ENCODE data around the genes HMCES, RHO and PLXND1.

DNA sequence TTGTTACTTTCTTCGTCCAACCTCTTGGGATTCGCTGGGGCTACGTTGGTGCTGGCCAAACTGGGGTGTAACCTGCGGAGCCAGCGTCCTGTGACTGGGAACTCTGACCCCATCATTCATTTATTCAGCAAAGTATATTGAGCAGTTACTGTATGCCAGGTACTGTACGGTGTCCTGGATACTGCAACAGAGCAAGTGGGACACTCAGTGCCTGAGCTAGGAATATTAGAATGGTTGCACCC lies 551 bp downstream of the COPG1 start:
- PRO-cap, result no peak
- RAMPAGE, long total RNA, 2 experiments, result no peak in any of the 2 experiments

DNA sequence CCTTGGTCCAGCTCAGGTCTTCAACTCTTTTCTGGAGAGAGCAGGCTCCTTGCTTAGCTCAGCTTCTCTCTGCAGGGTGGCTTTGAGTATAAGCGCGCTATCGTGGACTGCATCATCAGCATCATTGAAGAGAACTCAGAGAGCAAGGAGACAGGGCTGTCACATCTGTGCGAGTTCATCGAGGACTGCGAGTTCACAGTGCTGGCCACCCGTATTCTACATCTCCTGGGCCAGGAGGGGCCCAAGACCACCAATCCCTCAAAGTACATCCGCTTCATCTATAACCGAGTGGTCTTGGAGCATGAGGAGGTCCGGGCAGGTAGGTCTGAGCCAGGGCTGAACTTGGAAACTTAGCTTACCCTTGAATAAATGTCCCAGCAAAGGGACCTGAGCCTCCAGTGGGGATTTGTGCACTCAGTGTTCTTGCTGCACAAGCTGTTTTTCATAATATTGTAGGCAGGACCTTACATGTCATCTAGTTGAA lies 13.2 kb upstream of the HMCES start:
- PRO-cap, result no peak
- RAMPAGE, long total RNA, 2 experiments, result no peak in any of the 2 experiments

DNA sequence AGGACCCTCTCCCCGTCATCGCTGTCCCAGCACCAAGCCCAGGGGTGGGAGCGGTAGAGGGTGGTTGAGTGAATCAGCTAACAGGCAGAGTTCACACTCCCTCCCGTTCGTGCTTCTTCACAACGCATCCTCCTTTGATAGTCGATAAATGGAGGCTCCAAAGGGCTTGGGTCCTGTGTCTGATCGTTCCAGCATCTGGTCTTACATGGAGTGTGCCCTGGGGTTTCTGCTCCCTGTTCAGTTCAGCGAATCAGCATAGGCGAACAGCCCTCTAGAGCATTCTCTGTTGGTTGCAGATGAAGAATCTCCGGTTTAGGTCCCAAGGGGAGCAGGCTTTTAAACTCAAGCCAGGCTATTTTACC lies 785 bp upstream of the HMCES start:
- PRO-cap, result no peak
- RAMPAGE, long total RNA, 2 experiments, result no peak in any of the 2 experiments

DNA sequence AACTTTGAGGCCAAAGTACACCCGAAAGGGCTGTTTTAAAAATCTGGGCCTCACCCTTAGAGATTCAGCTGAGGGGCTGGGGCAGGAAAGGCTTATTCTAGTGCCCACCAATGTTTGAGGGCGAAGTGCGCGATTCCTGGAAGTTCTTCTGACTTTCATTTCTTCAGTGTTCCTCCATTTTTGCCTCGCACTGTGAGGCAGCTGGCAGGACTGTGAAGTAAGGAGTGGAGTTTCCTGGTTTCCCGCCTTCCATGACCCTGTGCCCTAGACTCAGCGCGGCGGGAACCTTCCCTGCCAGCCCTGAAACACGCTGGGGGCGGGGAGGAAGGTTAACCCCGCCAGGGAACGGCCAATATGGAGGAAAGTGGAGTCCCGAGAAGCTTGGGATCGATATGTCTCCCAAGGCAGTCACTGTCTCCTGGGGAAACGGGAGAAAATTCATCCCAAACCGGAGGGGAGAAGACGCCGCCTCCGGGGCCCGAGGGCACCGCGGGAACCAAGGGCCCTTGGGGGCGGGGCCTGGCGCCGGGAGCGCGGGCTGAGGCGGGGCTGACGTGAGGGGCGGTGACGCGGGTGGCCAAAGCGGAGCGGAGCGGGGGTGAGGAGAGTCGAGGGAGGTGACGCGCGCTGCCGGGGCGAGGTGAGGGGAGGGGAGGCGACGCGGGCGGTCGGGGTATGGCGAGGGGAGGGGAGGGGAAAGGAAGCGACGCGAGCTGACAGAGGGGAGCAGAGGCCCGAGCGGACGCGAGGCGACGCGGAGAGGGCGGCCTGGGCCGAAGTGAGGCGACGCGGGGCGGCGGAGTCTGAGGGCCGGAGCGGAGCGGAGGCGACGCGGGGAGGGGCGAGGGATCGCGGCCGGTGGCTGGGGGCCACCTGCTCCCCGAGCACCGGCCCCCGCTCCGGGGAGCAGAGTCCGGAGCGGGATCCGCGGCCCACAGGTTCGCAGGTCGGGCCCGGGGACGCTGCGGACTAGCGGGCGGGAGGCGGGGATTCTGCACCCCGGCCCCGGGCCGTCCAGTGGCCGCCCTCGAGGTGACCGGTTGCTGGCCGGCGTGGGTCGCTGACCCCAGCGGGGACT lies at the start of gene HMCES:
TSS of gene HMCES (plus strand) at position 605 of the 1,078 bp plus-strand sequence.
- PRO-cap, result bidirectional peak, plus-strand start at position 580 of the sequence, minus-strand start at position 498 of the sequence; unidirectional peak, plus-strand start at position 937 of the sequence
- RAMPAGE, long total RNA, 2 experiments, result start-site peak on the plus strand in 1 of 2 experiments, centred at position 588 of the sequence, 34 reads per replicate

DNA sequence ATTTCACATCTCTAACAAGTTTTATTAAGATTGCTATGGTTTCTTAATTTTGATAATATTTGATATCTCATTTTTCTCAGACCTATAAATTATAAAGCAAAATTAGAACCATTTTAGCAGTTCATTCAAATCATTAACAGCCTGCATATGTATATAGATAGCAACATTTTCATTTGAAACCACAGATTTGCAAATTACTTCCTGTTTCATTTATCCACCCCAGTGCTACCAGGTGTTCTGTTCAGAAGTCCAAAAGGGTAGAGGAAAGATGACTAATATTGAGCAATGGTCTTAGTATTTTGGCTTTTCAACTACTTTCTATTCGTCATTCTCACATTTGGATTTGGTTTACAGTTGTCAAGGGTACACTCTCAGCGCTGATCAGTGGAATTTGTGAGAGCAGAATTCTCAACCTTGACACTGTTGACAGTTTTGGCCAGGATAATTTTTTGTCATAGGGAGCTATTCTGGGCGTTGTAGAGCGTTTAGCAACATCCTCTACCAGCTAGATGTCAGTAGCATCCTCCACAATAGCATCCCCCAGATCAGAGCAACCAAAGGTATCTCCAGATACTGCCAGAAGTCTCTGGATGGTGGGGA lies 4.0 kb downstream of the HMCES start:
- PRO-cap, result no peak
- RAMPAGE, long total RNA, 2 experiments, result no peak in any of the 2 experiments

DNA sequence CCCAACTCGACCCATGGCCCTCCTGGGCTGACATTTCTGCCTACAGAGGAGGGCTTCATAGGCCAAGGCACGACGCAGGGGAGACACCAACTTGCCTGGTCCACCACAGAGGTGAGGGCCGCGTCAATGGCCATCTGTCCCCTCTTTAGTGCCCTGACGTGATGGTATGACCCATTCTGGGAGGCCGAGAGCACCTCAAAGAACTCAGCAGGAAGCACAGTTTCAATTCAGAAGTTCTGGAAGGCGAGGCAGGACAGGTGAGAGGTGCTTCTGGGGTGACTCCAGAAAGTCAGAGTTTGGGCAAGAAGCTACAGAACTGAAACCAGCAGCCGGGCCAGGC lies 7.6 kb upstream of the H1-10 start:
- PRO-cap, result no peak
- RAMPAGE, long total RNA, 2 experiments, result no peak in any of the 2 experiments

DNA sequence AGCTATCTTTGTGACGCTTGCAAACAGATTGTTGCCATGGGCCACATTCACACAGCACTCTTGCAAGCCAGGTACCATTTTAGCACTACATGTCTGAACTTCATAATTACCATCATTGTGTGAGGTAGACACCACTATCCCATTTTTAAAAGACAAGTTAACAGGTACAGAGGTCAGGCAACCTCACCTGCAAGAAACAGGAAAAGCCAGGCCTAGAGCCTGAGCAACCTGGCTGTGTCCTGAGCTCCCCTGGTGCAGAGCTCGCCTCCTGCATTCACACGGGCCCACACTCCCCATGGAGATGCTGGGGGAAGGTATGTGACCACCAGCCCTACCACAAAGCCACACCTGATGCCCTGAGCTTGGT lies 1.1 kb upstream of the EFCAB12 start:
- PRO-cap, result no peak
- RAMPAGE, long total RNA, 2 experiments, result no peak in any of the 2 experiments

- PRO-cap, result unidirectional peak, minus-strand start at chr3:129485765
- RAMPAGE, long total RNA, 2 experiments, result no peak in any of the 2 experiments
Measured at GRCh38 chr3:129485668-129486423, 42.6 kb upstream of the RHO start.

DNA sequence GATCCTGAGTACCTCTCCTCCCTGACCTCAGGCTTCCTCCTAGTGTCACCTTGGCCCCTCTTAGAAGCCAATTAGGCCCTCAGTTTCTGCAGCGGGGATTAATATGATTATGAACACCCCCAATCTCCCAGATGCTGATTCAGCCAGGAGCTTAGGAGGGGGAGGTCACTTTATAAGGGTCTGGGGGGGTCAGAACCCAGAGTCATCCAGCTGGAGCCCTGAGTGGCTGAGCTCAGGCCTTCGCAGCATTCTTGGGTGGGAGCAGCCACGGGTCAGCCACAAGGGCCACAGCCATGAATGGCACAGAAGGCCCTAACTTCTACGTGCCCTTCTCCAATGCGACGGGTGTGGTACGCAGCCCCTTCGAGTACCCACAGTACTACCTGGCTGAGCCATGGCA lies at the start of gene RHO:
TSS of gene RHO (plus strand) at position 199 of the 400 bp plus-strand sequence.
- PRO-cap, result no peak
- RAMPAGE, long total RNA, 2 experiments, result no peak in any of the 2 experiments

DNA sequence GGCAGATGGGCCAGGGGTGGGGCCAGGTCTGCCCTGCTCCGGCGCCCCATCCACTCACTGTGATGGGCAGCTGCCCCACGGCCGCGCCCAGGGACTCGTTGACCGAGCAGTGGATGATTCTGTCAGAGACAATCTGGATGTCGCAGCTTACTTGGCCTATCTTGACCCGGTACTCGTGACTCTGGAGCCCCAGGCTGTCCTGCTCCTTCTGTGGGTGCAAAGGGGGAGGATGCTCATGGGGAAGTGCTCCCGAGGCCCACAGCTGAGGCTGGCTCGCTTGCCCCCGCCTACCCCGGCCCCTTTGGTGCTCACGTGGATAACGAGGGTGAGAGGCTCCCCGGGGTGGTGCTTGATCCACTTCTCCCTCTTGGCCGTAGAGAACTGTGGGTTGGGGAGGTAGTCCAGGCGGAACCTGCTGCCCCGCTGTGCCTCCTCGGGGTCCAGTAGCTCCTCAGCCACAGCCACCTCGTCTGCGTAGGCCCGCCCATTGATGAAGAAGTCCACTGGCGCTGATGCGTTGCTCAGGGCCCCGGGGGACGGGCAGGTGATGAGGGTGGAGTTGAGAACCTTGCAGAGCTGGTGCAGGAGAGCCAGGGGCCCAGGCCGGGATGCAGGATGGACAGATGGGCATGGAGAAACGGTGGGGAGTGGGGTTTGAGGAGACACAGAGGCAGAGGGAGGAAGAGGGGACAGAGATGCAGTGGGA lies 27.9 kb downstream of the H1-8 start:
- PRO-cap, result no peak
- RAMPAGE, long total RNA, 2 experiments, result no peak in any of the 2 experiments

GRCh38 chr3:129586526-129587002 lies 19.9 kb downstream of the PLXND1 start:
- PRO-cap, result no peak
- RAMPAGE, long total RNA, 2 experiments, result no peak in any of the 2 experiments

DNA sequence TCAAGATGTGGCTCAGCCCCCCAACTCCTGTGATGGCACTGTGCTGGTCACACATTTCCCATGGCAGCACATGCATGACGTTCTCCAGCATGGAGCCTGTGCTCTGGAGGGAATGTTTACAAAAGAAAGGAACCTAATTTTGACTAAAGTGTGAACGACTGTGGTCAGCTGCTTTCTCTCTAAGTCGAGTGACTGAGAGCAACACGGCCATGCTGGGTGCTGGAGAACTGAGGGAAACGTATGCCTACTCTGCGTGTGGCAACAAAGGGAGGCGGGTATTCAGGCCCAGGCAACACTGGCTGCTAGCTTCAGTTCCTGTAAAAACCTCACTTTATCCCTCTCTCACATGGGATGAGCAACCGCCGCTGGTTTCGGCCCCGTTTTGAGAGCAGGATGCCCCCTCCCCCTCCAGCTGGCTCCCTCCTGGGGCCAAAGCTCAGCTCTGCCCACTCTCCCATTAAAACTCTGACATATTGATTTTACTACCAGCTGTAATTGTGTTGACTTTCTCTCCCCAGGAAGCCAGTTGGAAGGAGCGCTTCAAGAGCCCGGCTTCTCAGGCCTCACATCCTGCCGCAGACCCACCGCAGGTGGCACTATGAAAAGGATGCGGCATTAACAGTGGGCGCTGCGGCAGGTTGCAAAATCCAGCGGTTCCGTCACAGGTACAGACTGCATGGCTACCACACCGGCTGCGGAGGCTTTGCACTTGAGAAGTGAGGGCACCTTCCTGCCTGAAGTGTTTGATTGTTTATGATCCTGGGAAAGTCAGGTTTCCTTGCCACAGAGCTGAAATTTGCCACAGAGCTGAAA lies 12.8 kb downstream of the PLXND1 start:
- PRO-cap, result no peak
- RAMPAGE, long total RNA, 2 experiments, result no peak in any of the 2 experiments

DNA sequence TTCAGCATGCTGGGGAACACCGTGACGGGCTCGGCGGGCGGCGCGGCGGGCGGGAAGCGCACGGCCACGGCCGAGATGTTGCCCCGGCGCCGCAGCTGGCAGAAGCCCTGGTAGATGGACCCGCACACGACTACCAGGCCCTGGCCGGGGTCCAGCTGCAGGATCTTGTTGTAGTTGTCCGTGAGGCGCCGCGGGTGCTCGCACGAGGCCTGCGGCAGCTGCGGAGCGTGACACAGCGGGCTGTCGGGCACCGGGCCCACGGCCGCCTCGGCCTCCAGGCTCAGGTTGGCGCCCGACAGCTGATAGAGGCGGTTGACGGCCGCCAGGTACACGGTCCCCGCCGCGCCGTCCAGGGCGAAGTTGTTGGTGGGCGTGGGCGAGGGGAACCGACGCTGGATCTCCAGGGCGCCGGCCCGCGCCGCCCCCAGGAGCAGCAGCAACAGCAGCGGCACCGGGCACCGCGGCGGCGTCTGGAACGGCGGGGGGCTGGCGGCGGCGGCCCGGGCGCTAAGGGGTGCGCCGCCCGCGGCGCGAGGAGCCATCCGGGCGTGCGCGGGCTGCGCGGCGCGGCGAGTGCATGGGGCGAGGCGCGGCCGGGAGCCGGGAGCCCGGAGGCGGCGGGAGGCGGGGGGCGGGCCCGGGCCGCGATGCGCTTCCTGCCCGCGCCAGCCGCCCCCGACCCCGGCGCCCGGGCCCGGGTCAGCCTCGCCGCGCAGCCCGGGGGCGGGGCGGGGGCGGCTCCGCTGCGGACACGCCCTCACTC lies at the start of gene PLXND1:
TSS of gene PLXND1 (minus strand) at position 579 of the 763 bp plus-strand sequence.
- PRO-cap, result bidirectional peak, plus-strand start outside the sequence, minus-strand start at position 678 of the sequence
- RAMPAGE, long total RNA, 2 experiments, result no peak in any of the 2 experiments

GRCh38 chr3:129664177-129664608 lies 57.7 kb upstream of the PLXND1 start:
- PRO-cap, result no peak
- RAMPAGE, long total RNA, 2 experiments, result no peak in any of the 2 experiments

DNA sequence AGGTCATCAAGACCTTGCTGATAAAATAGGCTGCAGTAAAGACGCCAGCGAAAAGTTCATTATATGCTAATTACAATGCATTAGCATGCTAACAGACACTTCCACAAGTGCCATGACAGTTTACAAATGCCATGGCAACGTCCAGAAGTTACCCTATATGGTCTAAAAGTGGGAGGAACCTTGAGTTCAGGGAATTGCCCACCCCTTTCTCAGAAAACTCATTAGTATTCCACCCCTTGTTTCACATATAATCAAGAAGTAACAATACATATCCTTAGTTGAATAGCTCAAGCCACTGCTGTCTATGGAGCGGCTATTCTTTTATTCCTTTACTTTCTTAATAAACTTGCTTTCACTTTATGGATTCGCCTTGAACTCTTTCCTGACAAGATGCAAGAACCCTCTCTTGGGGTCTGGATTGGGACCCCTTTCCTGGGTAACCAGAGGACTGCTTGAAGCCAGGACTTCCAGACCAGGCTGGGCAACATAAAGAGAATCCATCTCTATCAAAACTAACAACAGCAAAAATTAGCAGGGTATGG lies 92.8 kb upstream of the PLXND1 start:
- PRO-cap, result no peak
- RAMPAGE, long total RNA, 2 experiments, result no peak in any of the 2 experiments

DNA sequence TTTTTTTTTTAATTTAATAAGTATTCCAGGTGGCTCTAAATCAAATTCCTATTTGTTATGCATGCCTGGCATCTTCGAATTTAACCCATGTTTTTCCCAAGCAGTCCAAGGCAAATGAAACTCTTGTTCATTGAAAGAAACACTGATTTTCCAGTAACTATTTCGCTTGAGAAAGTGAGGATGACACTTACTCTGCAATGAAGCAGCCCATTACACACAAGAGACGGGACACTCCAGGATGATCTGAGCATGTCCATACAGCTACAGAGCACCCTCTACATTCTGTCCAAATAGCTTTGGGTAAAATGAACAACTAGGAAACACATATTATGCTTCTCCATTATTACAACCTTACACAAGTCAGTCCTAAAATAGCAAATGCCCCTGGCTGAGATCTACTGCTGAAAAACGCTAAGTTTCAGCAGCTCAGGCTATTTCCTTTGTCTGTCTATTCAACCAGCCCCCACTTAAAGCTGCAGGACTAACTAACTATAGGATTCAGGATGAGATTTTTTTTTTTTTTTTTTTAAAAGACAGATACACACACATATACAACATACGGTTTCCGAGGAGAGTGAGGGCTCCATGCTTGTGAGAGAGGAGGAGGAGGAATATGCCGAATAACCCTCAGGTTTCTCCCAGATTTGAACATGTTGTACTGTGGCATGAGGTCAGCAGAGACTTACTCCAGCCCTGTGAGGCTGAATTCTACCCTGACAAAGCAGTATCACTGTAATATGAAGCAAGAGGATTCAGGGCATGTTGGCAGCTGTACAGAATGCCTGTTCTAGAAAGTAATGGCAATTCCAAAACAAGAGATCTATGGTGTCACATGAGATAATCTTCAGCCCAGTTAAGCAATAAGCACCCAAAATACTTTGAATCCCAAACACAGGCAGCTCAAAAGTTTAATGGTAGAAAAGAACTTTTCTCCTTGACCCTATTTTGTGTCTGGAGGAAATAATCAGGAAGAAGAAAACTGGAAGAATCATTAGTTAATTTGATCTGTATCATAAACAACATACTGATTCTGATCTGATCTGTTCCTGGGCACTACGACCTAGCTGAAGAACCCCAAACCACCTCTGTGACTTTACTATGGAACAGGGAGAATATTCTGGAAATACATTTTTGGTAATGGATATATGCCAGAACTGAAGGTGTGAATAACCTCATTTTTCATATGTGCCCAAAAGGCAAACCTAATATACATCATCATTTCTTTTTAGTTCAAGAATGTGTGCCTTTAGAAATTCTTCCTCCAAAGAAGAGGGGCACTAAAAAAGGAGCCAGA lies 117.4 kb upstream of the PLXND1 start:
- PRO-cap, result no peak
- RAMPAGE, long total RNA, 2 experiments, result no peak in any of the 2 experiments

DNA sequence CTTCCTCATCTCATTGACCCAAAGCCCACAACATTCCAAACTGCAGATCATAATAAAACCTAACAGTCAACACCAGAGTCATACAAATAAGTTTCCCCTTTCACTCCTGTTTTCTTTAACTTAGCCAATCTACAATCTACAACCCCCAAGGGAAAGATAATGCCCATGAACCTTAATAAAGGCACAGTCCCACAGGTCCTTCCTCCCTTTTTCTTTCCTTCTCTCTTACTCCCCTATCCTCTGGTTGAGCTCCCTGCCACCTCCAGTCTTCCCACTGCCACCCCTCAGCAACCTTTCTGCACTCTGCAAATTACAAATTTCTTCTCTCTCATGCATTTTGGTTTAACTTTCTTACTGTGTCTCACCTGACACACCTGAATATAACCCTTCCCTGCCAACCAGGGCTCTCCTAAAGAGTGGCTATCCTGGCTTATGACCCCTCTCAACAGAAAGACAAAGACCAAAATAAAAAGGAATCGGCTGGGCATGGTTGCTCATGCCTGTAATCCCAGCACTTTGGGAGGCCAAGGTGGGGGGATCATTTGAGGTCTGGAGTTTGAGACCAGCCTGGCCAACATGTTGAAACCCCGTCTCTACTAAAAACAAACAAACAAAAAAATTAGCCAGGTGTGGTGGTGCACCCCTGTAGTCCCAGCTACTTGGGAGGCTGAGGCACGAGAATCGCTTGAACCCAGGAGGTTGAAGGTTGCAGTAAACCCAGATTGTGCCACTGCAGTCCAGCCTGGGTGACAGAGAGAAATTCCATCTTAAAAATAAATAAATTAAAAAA lies 136.3 kb downstream of the TMCC1 start:
- PRO-cap, result no peak
- RAMPAGE, long total RNA, 2 experiments, result no peak in any of the 2 experiments

GRCh38 chr3:129890462-129891231 lies 2.9 kb downstream of the TMCC1 start:
- PRO-cap, result no peak
- RAMPAGE, long total RNA, 2 experiments, result no peak in any of the 2 experiments

DNA sequence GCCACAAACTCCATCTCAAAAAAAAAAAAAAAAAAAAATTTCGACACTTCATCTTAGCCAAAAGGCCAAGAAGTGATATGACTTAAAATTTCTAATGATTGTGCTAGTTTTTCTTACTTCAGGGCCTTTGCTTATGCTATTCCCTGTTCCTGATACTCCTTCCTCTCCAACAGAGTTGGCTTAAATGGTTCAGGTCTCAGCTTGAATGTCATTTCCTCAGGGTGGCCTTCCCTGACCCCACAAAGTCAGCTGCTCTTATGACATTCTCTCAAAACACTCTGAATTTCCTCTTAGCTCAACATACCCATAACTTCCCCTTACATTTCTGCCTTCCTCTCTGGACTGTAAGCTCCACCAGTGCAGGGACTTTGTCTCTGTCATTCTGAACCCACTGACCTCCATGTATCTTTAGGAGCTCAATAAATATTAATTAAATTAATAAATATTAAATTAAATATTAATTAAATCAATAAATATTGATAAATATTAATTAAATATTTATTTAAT lies 17.7 kb upstream of the TMCC1 start:
- PRO-cap, result no peak
- RAMPAGE, long total RNA, 2 experiments, result no peak in any of the 2 experiments

DNA sequence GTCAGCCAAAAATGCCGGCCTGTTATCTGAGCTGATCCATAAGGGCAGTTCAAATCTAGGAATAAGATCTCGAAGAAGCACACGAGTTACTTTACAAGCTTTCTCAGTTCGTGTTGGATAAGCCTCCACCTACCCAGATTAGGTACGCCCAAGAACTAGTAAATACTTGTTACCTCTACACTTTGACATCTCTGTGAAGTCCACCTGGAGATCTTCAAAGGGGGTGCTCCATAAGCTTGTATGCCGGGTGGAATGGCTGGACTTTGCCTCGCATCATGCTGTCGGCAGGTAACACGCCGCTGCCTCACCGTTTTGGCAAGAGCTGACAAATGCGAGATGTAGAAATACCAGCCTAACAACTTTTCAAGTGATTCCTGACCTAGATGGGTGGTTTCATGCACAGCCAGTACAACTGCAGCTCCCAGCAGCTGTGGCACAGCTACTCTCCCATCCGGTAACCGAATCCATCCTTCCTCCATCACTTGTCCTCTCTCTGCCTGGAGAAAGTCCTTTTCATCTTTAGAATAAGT lies 62.6 kb downstream of the ALG1L2 start:
- PRO-cap, result no peak
- RAMPAGE, long total RNA, 2 experiments, result no peak in any of the 2 experiments

All from prostate gland (tissue), 2 donors.